Left common carotid artery plus branches (tissue), 1 donor: Measurements from ENCODE around the genes PDCD10 and SERPINI1.

- PRO-cap: no peak
These were observed 104.6 kb downstream of the ZBBX start for GRCh38 chr3:167275537-167275948.

DNA sequence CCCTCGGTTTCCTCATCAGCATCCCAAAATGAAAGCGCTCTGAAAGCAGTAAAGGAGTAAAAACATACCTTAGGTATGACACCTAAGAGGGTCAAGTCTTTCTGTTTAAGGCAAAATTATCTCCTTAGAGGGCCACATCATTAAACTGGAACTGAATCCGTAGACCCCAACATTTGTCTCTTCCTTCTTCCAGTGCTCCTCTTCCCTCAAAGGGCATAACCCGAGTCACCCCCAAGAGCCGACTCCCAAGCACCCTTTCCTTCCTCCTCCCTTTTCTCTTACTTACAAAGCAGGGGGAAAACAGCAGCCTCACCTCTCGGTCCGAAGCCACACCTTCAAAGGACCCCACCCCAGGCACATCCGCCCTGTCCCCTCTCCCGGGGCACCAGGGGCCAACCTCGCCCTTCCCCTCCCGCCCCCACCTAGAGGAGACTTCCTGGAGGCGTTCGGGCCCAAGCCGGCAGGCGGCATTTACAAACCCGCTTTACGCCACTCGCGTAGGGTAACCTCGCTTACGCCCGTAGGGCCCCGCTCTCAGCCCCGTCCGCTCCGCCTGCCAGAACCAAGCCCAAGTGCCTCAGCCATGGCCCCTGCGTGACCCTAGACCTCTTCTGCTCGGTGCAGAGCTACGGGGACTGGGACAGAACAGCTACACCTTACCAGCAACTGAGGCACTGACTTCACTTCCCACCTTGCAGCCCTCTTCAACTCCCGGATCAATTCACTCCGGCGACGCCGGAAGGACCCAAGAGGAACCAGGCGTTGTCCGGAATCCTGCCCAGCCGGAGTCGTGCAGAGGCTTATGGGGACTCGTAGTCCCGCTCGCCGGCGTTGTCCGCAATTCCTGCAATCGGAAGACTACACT lies at the start of gene PDCD10:
PDCD10 (minus strand) TSS at position 747 of the 865 bp plus-strand sequence.
- PRO-cap: unidirectional peak, minus-strand start at position 424 of the sequence; bidirectional peak, plus-strand start outside the sequence, minus-strand start at position 718 of the sequence

GRCh38 chr3:167735011-167735783 lies at the start of gene SERPINI1:
Gene SERPINI1, plus strand, starts transcription at chr3:167735721.
- PRO-cap: bidirectional peak, plus-strand start at chr3:167735226, minus-strand start at chr3:167734863; bidirectional peak, plus-strand start at chr3:167735723, minus-strand start at chr3:167735588

DNA sequence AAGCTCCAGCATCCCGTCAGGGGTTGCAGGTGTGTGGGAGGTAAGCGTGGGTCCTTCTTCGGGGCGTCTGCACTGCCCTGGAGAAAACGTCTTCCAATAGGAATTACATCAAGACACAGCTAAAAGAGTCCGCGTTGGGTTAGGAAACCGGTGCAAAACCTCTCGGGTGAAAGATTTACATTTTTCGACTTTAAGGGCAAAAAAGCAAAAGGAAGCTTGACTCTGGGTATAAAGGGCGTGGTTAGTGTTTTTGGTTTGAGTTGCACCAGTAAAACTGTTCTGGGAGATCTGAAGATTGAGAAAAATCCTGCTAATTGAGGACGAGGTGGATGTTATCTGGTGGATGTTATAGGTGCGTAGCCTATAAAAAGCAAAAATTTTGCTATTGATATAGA lies 260 bp downstream of the SERPINI1 start:
- PRO-cap: no peak

- PRO-cap: no peak
These were observed 78.8 kb downstream of the SERPINI1 start for GRCh38 chr3:167814140-167814858.

DNA sequence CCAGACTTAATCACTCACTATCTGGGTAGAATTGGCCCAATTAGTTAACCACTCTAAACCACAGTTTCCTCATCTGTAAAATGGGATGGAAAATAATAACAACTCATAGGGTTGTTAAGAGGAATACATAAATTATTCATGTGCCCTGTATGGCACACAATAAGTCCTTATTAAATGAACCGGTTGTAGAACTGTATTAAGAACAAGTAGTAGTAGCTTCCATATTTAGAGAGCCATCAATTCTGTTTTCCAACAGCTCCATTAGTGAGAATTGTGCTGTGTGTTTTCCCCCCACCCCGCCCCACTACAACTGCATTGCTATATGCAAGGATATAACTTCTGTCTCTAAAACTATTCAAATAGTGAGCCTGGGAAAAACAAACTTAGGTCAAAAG lies 138.8 kb downstream of the SERPINI1 start:
- PRO-cap: no peak

- PRO-cap: no peak
These were observed 103.2 kb downstream of the GOLIM4 start for GRCh38 chr3:167992566-167992927.

GRCh38 chr3:168024220-168025561 lies 71.0 kb downstream of the GOLIM4 start:
- PRO-cap: no peak

GRCh38 chr3:168036724-168037169 lies 59.0 kb downstream of the GOLIM4 start:
- PRO-cap: no peak

DNA sequence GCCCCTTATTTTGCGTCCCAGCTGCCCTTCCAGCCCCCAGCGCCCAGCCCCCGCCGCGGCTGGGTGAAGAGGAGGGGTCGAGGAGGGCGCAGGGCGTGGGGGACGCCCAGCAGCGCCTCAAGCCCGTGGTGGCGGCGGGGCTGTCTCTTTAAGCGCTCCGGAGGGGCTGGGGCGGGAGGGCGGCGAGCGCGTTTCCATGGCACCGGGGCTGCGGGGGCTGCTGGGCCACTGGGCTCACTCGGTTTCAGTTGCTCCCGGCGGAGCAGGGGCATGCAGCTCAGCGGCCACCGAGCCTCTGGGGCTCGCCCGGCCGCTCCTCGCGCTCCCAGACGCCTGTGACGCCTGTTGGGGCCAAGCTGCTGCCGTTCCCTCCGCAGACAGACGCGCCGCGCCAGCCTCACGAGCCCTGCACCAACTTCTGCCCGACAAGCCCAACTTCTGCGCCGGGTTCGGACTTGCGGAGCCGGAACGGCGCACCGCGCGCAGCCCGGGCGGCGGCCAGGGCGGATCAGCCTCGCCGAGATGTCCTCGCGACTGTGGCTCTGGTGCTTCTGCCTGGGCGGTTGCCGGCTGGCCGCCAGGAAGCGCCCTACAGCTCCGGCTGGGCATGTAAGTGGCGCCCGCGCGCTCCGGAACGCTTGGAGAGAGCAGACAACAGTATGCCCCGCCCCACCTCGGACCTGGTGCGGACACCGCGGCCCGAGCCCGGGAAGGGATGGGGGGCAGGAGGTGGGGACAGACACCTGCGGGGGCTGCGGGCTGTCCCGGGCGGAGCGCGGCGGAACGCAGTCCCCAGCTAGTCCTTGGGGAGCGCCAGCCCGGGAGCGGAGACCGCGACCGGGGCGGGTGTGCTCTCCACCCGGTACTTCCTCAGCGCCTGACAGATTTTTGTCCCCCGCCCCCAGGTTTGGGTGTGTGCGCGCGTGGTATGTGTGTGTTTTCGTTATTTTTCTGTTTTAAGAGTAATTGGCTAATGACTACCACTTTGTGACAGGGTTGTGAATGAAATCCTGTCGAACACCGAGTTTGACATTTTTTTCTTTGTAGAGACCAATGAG lies 154.0 kb upstream of the GOLIM4 start:
- PRO-cap: no peak

DNA sequence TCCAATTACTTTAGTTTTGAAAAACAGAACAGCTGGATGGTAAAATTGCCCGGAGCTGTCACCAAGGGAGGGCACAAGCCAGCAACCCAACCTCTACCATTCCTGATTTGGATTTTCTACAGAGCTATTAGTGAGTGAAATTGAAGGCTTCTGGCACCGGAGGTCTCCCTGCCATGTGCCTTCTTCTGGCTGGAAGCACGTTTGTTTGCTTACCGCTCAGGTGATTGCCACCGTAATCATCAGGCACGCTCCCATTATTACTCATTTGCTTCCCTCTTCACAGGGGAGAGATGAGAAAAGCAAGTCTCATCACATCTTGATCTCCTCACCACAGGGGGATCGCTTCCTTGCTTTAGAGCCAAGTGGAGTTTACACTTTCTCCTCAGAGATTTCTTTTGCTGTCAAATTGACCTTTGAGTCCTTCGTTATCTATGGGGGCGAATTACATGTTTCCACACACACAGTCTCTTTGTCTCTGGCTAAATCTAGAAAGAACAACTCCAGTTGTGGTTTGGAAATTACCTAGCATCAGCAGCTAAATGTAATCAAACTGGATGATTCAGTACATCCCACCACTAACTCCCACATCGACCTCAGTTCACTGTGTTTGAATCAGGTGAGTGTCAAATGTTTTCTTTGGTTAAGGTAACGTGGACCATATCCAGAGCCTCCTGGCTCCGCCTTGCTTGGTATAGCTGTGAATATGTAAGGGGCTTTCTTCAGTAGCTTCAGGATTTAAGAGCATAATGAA lies 421.8 kb upstream of the GOLIM4 start:
- PRO-cap: no peak

DNA sequence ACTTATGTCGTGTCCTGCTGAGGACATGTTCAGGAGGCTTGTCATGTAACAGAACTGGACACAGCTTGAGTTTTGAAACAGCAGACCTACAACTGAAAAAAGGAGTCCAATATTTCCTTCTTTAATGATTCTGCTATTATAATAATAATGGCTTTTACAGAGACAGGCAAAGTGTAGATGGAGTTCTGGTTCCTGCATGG lies 582.1 kb upstream of the GOLIM4 start:
- PRO-cap: no peak

DNA sequence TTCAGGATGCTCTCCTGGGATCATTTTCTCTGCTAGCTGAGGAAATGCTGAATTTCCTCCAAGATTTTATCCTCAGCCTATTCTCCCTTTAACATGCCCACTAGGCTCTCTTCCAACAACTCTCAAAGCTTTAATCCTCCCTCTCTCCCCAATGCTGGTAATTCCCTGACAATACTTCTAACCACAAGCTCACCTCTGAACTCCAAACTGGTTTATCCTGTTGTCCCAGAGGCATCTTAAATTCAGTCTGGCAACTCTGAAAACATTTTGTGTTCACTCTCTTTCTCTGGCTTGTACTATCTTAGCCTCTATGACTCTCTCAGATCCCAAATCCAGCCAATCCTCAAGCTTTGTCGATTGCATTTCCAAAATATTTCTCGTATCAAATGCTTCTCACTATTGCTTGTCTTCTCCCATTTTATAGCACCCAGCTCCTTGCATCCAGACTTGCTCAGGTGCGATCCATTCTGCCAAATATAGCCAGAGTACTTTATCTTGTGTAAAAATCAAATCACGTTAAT lies 490.2 kb downstream of the MECOM start:
- PRO-cap: no peak

DNA sequence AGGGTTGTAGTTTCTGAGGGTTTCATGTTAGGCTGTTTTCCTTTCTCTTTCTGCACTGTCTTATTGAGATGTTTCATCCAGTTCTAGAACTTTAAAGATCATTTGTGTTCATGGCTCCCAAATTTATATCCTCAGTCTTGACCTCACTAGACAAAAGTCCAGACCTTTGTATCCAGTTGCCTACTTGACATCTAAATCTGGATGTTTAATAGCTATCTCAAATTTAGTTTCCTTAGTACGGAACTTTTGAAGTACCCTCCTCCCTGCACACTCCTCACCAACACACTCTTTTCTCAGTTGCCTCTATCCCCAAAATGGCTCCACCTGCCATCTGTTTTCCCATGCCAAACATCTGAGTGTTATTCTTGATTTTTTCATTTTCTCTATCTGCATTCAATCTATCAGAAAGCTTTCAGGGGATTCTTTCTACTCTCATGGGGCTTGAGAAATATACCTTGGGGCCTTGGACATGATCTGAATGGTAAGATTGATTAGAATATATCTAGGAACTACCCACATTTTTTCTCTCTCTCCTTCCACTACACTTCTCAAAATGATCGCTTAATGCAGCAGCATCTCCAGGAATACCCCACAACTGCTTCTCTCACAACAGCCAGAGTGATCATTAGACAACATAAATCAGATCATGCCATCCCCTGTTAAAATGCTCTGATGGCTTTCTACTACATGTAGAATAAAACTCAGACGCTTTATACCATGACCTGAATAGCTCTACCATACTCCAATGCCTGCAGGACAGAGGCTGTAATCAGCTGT lies 451.7 kb downstream of the MECOM start:
- PRO-cap: no peak

DNA sequence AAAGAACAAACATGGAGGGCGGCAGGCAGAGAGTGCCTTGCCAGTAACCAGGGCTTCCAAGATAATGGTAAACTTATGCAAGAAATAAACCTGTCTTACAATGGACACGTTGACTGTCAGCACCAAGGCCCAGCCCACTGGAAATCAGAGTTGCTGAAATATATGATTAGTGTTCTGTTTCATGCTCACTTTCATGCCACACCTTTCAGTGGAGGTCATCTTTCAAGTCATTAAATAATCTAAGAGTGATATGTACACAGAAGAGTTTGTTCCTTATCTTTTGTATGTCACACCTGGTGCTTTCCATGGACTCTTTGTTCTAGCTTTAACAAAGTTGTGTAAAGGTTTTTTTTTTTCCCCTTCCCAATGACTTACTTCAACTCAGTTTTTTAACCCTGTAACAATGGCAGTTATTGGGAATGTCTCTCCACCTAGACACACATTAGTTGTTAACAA lies 358.0 kb downstream of the MECOM start:
- PRO-cap: no peak

DNA sequence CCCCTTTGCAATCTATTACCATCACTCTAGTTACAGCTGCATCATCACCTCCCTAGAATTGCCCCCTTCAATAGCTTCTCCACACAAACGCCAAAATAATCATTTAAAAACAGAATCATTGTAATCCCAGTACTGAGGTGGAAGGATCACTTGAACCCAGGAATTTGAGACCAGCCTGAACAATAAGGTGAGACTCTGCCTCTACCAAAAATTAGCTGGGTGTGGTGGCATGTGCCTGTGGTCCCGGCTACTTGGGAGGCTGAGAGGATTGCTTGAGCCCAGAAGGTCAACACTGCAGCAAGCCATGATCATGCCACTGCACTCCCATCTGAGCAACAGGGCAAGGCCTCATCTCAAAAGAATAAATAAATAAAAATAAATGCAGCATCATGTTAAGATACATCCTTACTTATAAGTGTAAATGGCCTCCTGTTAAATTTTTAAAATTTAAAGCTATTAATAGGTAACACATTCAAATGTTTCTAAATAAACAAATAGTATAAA lies 356.2 kb downstream of the MECOM start:
- PRO-cap: no peak

DNA sequence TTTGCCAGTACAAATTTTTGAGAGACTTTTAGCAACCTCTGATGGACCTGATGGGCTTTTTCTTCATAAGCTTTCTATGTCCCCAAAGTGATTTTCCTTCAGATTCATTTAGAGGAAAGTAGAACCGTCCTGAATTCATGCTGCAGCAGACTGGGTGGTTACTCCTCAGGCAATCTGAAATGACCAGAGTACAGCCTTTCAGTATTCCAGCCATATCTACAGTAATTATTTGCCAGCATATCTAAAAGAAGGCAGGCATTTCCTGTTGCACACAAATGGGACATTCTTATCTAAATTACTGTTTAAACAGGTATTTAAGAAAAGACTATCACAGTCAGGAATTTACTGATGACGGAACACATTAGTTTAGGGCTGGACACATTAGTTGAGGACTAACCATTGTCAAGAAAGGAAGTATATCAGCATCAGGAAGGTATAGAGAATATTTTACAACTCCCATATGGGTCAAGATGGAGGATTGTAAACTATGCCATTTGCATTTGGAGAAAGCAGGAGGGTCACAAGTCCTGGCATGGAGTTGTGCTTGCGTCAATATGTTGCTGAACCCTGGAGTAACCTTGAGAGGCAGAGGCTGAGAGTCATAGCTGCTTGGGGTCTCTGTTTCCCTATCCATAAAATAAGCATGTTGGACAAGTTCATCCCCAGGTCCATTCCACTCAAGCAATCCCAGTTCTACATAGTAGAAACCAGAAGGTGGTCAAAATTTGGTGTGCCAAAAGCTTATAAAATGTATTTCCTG lies 273.8 kb downstream of the MECOM start:
- PRO-cap: no peak

GRCh38 chr3:169659049-169659600 lies 4.4 kb downstream of the MECOM start:
- PRO-cap: no peak

GRCh38 chr3:169698979-169699395 lies 35.5 kb upstream of the MECOM start:
- PRO-cap: no peak

GRCh38 chr3:169821980-169822979 lies 9.6 kb upstream of the LRRC34 start:
- PRO-cap: no peak